SP-49 (cell line): ENCODE results near the genes NDUFA3, CNOT3, KIR3DL2, NCR1 and EPS8L1.

DNA sequence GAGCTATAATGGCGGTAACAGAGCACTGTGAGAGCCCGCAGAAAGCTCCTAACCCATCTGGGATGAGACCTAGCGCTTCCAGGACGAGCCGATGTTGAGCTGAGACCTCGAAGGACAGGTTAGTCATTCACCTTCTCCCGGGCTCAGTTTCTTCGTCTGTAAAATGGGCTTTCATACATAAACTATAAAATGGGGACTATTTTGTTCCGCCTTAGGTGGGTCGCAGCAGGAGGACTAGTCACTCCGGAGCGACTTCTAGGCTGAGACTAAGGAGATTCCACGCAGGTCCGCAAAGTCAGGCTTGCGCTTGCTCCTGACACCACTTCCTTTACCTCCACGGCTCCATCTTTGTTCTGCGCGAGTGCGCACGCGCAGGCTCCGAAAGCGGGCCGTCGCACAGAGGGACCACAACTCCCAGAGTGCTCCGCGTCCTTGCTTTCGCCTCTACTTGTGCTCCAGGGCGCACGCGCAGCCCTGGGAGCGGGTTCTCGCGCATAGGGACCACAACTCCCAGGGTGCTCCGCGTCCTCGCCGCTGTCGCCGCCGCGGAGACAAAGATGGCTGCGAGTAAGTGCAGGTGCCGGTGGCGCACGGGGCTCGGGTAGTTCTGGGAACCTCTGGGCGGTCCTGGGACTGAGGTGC is at the start of gene NDUFA3:
TSS of gene NDUFA3 (plus strand) at position 534 of the 642 bp plus-strand sequence.
- PRO-cap = bidirectional peak, plus-strand start at position 564 of the sequence, minus-strand start at position 350 of the sequence

GRCh38 chr19:54136486-54137559 is 739 bp upstream of the CNOT3 start:
- PRO-cap = unidirectional peak, minus-strand start at chr19:54137044

GRCh38 chr19:54137560-54138772 is at the start of gene CNOT3:
Gene CNOT3, plus strand, starts transcription at chr19:54137762.
- PRO-cap = unidirectional peak, plus-strand start at chr19:54137762

- PRO-cap = no peak
Observed at GRCh38 chr19:54158546-54159233, 831 bp downstream of the LENG1 start.

DNA sequence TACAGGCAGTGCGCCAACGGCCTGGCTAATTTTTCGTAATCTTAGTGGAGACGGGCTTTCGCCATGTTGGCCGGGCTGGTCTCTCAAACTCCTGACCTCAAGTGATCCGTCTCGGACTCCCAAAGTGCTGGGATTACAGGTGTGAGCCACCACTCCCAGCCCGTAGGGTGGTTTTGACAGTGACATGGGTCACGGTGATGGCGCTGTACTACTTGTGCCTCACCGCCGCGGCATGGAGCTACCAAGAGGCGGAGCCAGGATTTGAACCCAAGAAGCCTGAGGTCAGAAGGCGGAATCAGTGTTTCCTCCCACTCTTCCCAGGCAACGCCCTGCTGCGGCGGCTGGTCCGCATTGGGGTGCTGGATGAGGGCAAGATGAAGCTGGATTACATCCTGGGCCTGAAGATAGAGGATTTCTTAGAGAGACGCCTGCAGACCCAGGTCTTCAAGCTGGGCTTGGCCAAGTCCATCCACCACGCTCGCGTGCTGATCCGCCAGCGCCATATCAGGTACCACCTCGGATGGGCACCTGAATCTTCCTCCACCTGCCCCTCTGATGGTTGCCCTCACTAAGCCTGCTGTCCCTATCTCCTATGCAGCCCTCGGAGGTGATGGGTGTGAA is 5.4 kb downstream of the RPS9 start:
- PRO-cap = no peak

- PRO-cap = no peak
Observed at GRCh38 chr19:54208995-54209598, 8.4 kb downstream of the RPS9 start.

DNA sequence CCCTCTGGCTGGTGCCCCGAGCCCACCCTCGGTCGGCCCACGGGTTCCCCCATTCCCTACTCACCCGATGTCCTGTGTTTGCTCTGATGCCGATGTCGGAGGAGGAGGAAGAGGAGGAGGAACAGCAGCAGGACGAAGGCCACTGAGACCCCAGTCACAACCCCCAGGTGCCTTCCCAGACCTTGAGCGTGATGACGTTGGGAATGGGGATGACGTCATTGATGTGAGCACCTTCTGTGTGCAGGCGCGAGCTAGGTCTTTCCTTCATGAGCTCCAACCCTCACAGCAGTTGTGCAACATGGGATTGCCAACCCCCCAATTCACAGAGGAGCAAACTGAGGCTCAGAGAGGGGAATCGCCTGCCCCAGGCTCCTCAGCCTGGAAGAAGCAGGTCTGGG is 4.3 kb downstream of the LILRB5 start:
- PRO-cap = no peak

- PRO-cap = no peak
Observed at GRCh38 chr19:54304888-54305727, 7.9 kb downstream of the LILRA5 start.

GRCh38 chr19:54312470-54312882 is 490 bp downstream of the LILRA5 start:
- PRO-cap = no peak

DNA sequence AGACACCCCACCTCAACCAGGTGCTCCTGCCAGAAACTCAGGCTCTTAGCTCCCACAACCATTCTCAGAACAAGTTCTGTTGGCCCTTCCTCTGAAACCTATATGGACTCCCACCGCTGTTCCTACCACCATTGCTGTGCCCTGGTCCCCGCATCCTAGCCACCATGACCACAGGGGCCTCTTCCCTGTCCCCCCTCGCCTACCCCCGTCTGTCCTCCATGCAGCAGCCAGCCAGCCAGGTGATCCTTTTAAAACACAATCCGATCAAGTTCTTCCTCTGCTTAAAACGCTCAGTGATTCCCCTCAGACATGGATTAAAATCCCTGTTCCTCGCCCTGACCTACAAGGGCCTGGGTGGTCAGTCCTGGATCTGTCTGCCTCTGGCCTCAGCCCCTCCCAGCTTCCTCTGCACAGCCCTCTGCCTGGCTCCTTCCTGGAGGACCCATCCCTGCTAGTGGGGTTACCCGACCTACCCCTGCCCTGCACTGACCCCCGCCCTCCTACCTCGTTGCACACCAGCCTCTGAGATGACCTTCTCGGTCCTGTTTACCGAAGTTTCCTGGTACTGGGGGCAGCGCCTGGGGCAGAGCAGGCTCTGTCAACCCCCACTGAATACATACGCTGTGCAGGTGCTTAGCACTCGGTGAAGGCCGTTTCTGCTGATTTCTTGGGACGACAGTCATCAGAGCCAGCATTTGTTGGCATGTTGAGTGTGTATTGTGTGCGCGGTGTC is 14.8 kb upstream of the LENG8 start:
- PRO-cap = no peak

DNA sequence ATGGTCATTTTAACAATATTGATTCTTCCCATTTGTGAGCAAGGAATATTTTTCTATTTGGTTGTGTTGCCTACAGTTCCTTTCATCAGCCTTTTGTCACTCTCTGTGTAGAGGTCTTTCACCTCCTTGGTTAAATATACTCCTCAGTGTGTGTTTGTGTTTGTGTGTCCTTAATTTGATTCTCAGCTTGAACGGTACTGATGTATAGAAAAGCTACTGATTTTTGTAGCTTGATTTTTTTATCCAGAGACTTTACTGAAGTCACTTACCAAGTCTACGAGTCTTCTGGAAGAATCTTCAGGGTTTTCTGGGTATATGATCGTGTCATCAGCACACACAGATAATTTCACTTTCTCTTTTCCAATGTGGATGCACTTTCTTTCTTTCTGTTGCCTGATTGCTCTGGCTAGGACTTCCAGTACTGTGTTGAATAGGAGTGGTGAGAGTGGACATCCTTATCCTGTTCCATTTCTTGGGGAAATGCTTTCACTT is 8.0 kb upstream of the LILRB1 start:
- PRO-cap = no peak

GRCh38 chr19:54660631-54661473 is 1.9 kb upstream of the LILRB4 start:
- PRO-cap = no peak

DNA sequence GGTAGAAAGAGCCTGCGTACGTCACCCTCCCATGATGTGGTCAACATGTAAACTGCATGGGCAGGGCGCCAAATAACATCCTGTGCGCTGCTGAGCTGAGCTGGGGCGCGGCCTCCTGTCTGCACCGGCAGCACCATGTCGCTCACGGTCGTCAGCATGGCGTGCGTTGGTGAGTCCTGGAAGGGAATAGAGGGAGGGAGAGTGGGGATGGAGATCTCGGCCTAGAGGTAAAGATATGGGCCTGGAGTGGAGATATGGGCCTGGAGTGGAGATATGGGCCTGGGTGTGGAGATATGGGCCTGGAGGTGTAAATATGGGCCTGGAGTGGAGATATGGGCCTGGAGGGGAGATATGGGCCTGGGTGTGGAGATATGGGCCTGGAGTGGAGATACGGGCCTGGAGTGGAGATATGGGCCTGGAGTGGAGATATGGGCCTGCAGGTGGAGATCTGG is at the start of gene KIR3DL2:
TSS of gene KIR3DL2 (plus strand) at position 103 of the 452 bp plus-strand sequence.
- PRO-cap = no peak

DNA sequence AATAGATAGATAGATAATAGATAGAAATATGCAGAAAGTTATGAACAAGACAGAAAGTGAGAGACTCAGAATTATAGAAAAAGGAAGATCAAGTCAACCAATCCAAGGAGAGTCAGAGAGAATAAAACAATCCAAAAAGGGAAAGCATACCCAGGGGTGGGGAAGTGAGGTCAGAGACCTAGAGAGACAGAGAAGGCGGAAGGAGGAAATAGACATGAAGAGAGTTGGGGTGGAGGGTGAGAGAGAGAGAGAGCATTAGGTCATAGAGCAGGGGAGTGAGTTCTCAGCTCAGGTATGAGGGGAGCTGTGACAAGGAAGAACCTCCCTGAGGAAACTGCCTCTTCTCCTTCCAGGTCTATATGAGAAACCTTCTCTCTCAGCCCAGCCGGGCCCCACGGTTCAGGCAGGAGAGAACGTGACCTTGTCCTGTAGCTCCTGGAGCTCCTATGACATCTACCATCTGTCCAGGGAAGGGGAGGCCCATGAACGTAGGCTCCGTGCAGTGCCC is 5.1 kb downstream of the KIR3DL2 start:
- PRO-cap = no peak

DNA sequence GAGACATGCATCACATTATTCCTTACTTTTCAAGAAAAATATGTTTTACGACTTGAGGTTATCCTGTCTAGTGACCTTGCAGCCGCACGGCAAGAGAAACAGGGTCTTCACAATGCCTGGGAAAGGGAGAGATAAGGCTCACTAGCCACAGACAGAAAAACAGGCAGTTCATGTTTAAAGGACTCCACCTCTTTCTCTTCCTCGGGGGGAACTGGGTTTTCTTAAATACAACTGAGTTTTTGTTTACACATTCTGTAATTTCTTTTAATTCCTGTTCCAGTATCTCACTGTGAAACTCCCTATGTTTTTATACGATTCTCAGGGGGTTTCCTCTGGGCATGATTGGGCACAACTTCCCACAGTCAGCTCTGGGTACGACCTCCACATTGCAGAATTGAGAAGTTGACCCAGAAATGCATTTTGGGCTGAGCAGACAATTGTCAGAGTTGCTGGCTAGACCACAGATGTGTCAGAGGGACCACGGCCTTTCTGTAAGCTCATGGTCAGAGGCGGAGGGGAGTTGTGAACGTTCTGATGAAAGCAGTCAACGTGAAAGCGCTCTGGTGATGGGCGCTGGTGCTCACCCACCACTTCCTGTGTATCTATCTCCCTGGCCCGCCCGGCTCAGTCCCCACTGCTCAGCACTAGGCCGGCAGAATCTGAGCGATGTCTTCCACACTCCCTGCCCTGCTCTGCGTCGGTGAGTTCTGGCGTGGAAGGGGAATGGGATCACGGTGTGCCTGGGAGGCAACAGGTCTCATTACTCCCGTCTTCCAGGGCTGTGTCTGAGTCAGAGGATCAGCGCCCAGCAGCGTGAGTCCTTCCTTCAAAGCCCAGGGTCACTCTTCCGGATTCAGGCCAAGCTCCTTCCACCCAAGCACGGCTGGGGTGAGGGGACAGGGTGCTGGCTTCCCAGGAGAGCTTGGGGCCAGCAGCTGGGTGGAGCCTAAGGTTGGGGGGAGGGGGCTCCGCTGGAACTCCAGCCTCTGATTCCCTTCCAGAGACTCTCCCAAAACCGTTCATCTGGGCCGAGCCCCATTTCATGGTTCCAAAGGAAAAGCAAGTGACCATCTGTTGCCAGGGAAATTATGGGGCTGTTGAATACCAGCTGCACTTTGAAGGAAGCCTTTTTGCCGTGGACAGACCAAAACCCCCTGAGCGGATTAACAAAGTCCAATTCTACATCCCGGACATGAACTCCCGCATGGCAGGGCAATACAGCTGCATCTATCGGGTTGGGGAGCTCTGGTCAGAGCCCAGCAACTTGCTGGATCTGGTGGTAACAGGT is at the start of gene NCR1:
TSS of gene NCR1 (plus strand) at position 627 of the 1,288 bp plus-strand sequence.
- PRO-cap = bidirectional peak, plus-strand start at position 597 of the sequence, minus-strand start at position 600 of the sequence

GRCh38 chr19:55010219-55010983 is 27.7 kb downstream of the GP6 start:
- PRO-cap = no peak

- PRO-cap = no peak
Observed at GRCh38 chr19:55075471-55076133, at the start of gene EPS8L1. Gene EPS8L1, plus strand, starts transcription at chr19:55075869.

DNA sequence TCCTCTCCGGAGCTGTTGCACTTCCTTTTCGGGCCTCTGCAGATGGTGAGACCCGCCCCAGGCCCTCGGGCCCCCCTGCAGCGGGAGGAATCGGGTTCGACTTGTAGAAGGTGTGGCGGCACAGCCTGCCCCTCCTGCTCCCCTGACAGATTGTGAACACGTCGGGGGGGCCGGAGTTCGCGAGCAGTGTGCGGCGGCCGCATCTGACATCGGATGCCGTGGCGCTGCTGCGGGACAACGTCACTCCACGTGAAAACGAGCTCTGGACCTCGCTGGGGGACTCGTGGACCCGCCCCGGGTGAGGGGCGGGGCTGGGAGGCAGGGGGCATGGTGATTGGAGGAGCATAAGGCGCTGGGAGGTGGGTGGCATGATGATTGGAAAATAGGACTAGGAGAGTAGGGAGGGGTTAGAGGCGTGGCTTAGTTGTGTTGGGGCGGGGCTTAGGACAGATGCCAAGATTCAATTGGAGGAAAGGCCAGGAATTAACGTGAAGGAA is 6.7 kb downstream of the EPS8L1 start:
- PRO-cap = no peak

GRCh38 chr19:55086594-55087404 is 11.1 kb downstream of the EPS8L1 start:
- PRO-cap = no peak

DNA sequence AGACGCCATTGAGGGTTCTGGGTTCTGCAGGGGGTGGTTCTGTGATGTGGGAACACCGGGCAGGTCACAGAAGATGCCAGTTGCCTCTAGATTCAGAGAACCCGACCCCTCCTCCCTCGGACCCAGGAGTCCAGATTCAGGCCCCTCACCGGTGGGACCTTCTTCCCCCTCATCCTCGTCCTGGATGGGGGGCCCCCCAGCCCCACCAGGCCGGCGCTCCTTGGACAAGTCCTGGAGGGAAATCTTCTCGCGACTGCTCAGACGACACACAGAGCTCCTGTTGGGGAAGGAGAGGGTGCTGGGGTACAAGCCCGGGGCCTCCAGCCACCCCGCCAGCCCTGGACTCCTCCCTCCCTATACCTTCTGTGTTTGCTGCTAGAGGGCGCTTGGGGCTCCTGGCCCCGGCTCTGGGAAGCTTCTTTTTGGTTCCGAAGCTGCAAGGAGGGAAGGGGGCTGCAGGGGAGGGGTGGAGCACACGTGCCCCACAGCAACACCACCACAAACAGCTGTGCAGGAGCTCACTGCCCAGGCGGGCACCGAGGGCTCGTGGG is 20.3 kb downstream of the EPS8L1 start:
- PRO-cap = no peak